Measurements from ENCODE around the gene SRSF5.

GRCh38 chr14:69129017-69129593 lies 23.8 kb downstream of the DCAF5 start:
- RAMPAGE, long total RNA: no peak
- RRBS: no CpG with 5 or more reads among the region's 7 CpGs
PRO-cap:
- standard: no peak
- CoPRO, capped RNA only, 2 experiments: no peak in any of the 2 experiments
- CoPRO, capped and uncapped RNA, 2 experiments: no peak in any of the 2 experiments
- CoPRO, uncapped RNA only, 2 experiments: no peak in any of the 2 experiments
CAGE:
- cytosol, long polyA plus RNA: no peak
- long polyA plus RNA: no peak
- nucleolus, long total RNA: no peak
- nucleus, long polyA plus RNA: no peak

- RAMPAGE, long total RNA: no peak
- RRBS: no CpG with 5 or more reads among the region's 9 CpGs
PRO-cap:
- standard: no peak
- CoPRO, capped RNA only, 2 experiments: no peak in any of the 2 experiments
- CoPRO, capped and uncapped RNA, 2 experiments: no peak in any of the 2 experiments
- CoPRO, uncapped RNA only, 2 experiments: no peak in any of the 2 experiments
CAGE:
- cytosol, long polyA plus RNA: no peak
- long polyA plus RNA: no peak
- nucleolus, long total RNA: no peak
- nucleus, long polyA plus RNA: no peak
Observed at GRCh38 chr14:69226214-69226582, 33.8 kb upstream of the GALNT16 start.

- RAMPAGE, long total RNA: no peak
- RRBS: no CpG with 5 or more reads among the region's 3 CpGs
PRO-cap:
- standard: no peak
- CoPRO, capped RNA only, 2 experiments: no peak in any of the 2 experiments
- CoPRO, capped and uncapped RNA, 2 experiments: no peak in any of the 2 experiments
- CoPRO, uncapped RNA only, 2 experiments: no peak in any of the 2 experiments
CAGE:
- cytosol, long polyA plus RNA: no peak
- long polyA plus RNA: no peak
- nucleolus, long total RNA: no peak
- nucleus, long polyA plus RNA: no peak
Observed at GRCh38 chr14:69385688-69386265, 12.3 kb downstream of the ERH start.

DNA sequence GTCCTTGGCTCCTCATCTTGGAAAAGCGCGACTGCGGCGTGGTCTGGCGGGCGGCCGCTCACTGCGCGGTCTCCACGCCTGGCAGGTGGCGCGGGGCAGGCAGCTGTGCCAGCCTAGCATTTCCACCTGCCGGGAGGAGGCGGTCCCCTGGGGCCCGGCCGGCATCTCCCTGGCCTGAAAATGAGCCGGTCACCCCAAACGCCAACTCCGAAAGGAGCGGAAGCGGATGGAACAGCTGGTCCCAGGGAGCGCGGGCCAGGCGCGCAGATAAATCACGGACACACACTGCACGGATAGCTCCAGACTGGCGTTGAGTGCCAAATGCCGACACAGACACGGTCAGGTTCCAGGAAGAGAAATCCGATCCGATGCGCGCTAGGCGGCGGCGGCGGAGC lies 814 bp upstream of the PLEKHD1 start:
- RAMPAGE, long total RNA: no peak
- RRBS: no CpG with 5 or more reads among the region's 38 CpGs
PRO-cap:
- standard: no peak
- CoPRO, capped RNA only, 2 experiments: no peak in any of the 2 experiments
- CoPRO, capped and uncapped RNA, 2 experiments: no peak in any of the 2 experiments
- CoPRO, uncapped RNA only, 2 experiments: no peak in any of the 2 experiments
CAGE:
- cytosol, long polyA plus RNA: no peak
- long polyA plus RNA: no peak
- nucleolus, long total RNA: no peak
- nucleus, long polyA plus RNA: no peak

- RAMPAGE, long total RNA: no peak
- RRBS: no CpG with 5 or more reads among the region's 26 CpGs
PRO-cap:
- standard: no peak
- CoPRO, capped RNA only, 2 experiments: no peak in any of the 2 experiments
- CoPRO, capped and uncapped RNA, 2 experiments: no peak in any of the 2 experiments
- CoPRO, uncapped RNA only, 2 experiments: no peak in any of the 2 experiments
CAGE:
- cytosol, long polyA plus RNA: no peak
- long polyA plus RNA: no peak
- nucleolus, long total RNA: no peak
- nucleus, long polyA plus RNA: no peak
Observed at GRCh38 chr14:69573552-69574079, 1.1 kb downstream of the CCDC177 start.

DNA sequence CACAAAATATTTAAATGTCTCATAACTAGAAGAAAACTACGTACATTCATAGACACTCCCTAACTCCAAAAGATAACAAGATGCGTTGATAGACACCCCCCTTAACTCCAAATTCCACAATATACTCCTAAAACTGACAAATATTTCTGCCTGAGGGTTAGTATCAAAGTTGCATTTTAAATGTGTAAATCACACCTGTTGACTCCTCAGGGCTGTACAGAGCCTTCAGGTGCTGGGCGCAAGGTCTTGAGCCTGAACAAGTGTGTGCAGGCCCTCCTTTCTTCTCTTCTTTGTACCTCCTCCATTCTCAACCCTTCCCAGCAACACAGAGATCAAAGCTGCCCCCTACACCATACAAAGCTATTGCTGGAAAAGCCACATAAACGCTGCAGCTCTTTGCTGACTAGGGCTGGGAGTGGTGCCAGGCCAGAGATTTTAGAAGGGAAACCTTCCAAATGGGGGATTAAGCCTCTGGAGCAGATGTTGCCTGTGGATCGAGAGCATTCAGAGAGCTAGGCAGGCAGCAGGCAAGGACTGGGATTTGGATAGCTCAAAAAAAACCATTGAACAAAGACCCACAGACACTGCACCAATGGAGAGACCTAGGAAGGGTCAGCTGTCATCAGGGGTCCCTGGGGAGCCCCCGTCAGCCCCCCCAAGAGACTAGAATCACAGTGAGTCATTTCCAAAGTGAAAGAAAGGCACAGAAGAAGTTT lies 18.4 kb upstream of the CCDC177 start:
- RAMPAGE, long total RNA: no peak
- RRBS: no CpG with 5 or more reads among the region's 6 CpGs
PRO-cap:
- standard: no peak
- CoPRO, capped RNA only, 2 experiments: no peak in any of the 2 experiments
- CoPRO, capped and uncapped RNA, 2 experiments: no peak in any of the 2 experiments
- CoPRO, uncapped RNA only, 2 experiments: no peak in any of the 2 experiments
CAGE:
- cytosol, long polyA plus RNA: no peak
- long polyA plus RNA: no peak
- nucleolus, long total RNA: no peak
- nucleus, long polyA plus RNA: no peak

DNA sequence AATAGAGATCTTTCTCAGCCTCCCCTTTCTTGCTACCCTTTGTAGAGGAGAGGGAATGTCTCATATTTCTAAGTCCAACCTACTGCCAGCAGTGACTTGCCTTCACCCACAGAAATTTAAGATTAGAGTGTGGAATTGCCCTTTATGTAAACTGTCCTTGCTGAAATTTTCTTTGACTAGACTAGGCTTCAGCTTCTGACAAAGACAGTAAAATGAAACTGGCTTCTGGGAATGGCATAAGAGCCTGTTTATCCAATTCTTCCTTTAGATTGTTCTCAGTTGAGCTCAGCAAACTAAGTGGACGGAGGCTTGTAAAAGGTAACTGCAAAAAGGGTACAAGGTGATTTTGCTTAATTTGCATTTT lies 4.8 kb downstream of the SUSD6 start:
- RAMPAGE, long total RNA: no peak
- RRBS: no CpG with 5 or more reads among the region's 1 CpG
PRO-cap:
- standard: no peak
- CoPRO, capped RNA only, 2 experiments: no peak in any of the 2 experiments
- CoPRO, capped and uncapped RNA, 2 experiments: no peak in any of the 2 experiments
- CoPRO, uncapped RNA only, 2 experiments: no peak in any of the 2 experiments
CAGE:
- cytosol, long polyA plus RNA: no peak
- long polyA plus RNA: no peak
- nucleolus, long total RNA: no peak
- nucleus, long polyA plus RNA: no peak

- RAMPAGE, long total RNA: no peak
- RRBS: no CpG with 5 or more reads among the region's 2 CpGs
PRO-cap:
- standard: no peak
- CoPRO, capped RNA only, 2 experiments: no peak in any of the 2 experiments
- CoPRO, capped and uncapped RNA, 2 experiments: no peak in any of the 2 experiments
- CoPRO, uncapped RNA only, 2 experiments: no peak in any of the 2 experiments
CAGE:
- cytosol, long polyA plus RNA: no peak
- long polyA plus RNA: no peak
- nucleolus, long total RNA: no peak
- nucleus, long polyA plus RNA: no peak
Observed at GRCh38 chr14:69637789-69638087, 26.3 kb downstream of the SUSD6 start.

DNA sequence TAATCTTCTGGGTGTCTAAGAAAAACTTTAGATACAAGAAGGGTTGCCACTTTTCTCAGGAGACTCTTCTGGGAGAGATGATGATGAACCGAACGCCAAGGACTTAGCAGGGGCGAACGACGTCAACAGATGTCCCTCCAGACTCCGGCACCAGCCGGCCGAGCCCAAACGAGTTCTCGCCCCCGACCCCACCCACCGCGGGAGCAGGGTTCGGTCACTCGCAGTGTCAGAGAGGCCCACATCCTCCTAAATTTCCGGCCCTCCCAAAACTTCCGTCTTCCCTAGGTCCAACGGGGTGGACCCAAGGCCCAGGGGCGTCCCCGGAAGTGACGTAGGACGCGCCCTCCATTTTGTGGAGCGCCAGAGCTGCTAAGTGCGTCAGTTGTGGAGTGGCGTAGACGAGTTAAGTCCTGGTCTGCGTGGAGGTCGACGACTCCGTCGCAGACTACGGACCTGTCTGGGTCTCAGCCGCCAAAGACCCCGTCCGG lies at the start of gene SRSF5:
SRSF5 (plus strand) TSS at position 378 of the 488 bp plus-strand sequence.
- RAMPAGE, long total RNA: start-site peak on the plus strand centred at position 387 of the sequence, 92 bp wide, 7,346 and 2,832 reads in 2 replicates
- RRBS: 4% methylated on average over 6 of the region's 36 CpGs
PRO-cap:
- standard: bidirectional peak, plus-strand start at position 378 of the sequence, minus-strand start at position 183 of the sequence
- CoPRO, capped RNA only, 2 experiments: peak in 2 of 2 experiments; most common plus-strand start position 378 of the sequence (in 2); most common minus-strand start position 146 of the sequence (in 1)
- CoPRO, capped and uncapped RNA, 2 experiments: peak in 2 of 2 experiments; most common plus-strand start position 378 of the sequence (in 2); most common minus-strand start position 167 of the sequence (in 1)
- CoPRO, uncapped RNA only, 2 experiments: peak in 1 of 2 experiments; most common plus-strand start position 406 of the sequence (in 1); most common minus-strand start position 158 of the sequence (in 1)
CAGE:
- cytosol, long polyA plus RNA: start-site peak on the plus strand centred at position 364 of the sequence, 76 bp wide, 2,448 and 2,062 reads in 2 replicates
- long polyA plus RNA: start-site peak on the plus strand centred at position 385 of the sequence, 33 bp wide, 3,373 and 3,607 reads in 2 replicates
- nucleolus, long total RNA: no peak
- nucleus, long polyA plus RNA: start-site peak on the plus strand centred at position 377 of the sequence, 49 bp wide, 7,906 and 10,420 reads in 2 replicates

GRCh38 chr14:69772729-69773796 lies 6.1 kb downstream of the SRSF5 start:
- RAMPAGE, long total RNA: no peak
- RRBS: no CpG with 5 or more reads among the region's 7 CpGs
PRO-cap:
- standard: no peak
- CoPRO, capped RNA only, 2 experiments: no peak in any of the 2 experiments
- CoPRO, capped and uncapped RNA, 2 experiments: no peak in any of the 2 experiments
- CoPRO, uncapped RNA only, 2 experiments: peak in 2 of 2 experiments; most common plus-strand start chr14:69772811 (in 2)
CAGE:
- cytosol, long polyA plus RNA: no peak
- long polyA plus RNA: no peak
- nucleolus, long total RNA: no peak
- nucleus, long polyA plus RNA: no peak

DNA sequence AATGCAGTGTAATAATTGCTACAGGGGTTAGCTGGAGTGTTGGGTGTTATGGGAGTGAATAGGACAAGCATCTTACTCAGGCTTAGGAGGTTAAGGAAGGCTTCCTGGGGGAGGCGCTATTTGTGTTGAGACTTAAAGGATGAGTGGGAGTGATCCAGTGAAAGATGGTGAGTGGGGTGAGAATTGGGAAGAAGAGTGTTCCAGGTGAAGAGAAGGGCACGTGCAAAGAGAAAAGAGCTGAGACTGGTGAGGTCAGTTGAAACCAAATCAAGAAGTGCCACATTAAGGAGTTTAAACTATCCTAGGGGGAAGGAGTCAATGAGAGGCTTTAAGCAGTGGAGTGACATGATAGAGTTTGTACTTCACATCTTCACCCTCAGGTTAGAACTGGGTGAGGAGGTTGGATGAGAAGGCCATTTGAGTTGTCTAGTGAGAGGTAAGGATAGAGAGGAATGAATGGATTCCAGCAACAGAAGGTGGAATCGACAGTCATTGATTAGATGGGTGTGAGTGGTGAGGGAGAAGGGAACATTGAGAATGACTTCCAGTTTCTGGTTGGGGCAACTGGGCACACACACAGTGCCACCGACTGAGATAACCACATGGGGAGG lies 13.6 kb downstream of the SLC10A1 start:
- RAMPAGE, long total RNA: no peak
- RRBS: no CpG with 5 or more reads among the region's 4 CpGs
PRO-cap:
- standard: no peak
- CoPRO, capped RNA only, 2 experiments: no peak in any of the 2 experiments
- CoPRO, capped and uncapped RNA, 2 experiments: no peak in any of the 2 experiments
- CoPRO, uncapped RNA only, 2 experiments: no peak in any of the 2 experiments
CAGE:
- cytosol, long polyA plus RNA: no peak
- long polyA plus RNA: no peak
- nucleolus, long total RNA: no peak
- nucleus, long polyA plus RNA: no peak

GRCh38 chr14:69784729-69785420 lies 12.2 kb downstream of the SLC10A1 start:
- RAMPAGE, long total RNA: no peak
- RRBS: no CpG with 5 or more reads among the region's 2 CpGs
PRO-cap:
- standard: no peak
- CoPRO, capped RNA only, 2 experiments: no peak in any of the 2 experiments
- CoPRO, capped and uncapped RNA, 2 experiments: no peak in any of the 2 experiments
- CoPRO, uncapped RNA only, 2 experiments: no peak in any of the 2 experiments
CAGE:
- cytosol, long polyA plus RNA: no peak
- long polyA plus RNA: no peak
- nucleolus, long total RNA: no peak
- nucleus, long polyA plus RNA: no peak

DNA sequence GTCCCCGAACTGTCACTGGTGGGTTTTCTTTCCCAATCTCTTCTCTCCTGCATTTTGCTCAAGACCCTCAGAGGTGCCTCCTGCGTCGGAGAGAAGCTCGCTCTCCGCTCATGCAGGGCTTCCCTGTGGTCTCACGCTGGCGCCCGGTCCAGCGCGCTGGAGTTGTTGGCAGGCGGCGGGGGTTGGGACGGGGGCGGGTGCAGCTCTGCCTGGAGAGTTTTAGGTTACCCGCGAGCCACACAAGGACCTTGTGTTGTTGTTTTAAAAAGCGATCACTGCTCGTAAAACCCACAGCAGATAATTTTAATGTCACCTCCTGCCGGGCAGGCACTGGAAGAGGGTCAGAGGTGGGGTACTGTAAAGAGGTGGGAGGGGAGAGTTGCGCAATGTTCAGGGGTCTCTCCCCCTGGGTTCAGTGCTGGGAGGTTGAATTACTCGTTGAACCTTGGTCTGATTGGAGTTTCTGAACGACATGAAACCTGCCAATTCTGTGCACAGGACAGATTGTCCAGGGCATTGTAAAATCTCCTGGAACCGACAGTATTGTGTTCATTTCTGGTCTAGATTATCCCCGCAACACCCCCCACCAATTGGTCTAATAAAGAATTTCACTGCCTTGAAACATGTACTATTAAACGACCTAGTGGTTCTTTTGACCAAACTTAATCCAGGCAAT lies 920 bp downstream of the SMOC1 start:
- RAMPAGE, long total RNA: no peak
- RRBS: no CpG with 5 or more reads among the region's 25 CpGs
PRO-cap:
- standard: no peak
- CoPRO, capped RNA only, 2 experiments: no peak in any of the 2 experiments
- CoPRO, capped and uncapped RNA, 2 experiments: no peak in any of the 2 experiments
- CoPRO, uncapped RNA only, 2 experiments: no peak in any of the 2 experiments
CAGE:
- cytosol, long polyA plus RNA: no peak
- long polyA plus RNA: no peak
- nucleolus, long total RNA: no peak
- nucleus, long polyA plus RNA: no peak

DNA sequence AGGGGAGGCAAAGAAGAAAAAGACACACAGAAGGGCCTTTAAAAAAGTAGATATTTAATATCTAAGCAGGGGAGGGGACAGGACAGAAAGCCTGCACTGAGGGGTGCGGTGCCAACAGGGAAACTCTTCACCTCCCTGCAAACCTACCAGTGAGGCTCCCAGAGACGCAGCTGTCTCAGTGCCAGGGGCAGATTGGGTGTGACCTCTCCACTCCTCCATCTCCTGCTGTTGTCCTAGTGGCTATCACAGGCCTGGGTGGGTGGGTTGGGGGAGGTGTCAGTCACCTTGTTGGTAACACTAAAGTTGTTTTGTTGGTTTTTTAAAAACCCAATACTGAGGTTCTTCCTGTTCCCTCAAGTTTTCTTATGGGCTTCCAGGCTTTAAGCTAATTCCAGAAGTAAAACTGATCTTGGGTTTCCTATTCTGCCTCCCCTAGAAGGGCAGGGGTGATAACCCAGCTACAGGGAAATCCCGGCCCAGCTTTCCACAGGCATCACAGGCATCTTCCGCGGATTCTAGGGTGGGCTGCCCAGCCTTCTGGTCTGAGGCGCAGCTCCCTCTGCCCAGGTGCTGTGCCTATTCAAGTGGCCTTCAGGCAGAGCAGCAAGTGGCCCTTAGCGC lies 152.1 kb downstream of the SMOC1 start:
- RAMPAGE, long total RNA: no peak
- RRBS: no CpG with 5 or more reads among the region's 7 CpGs
PRO-cap:
- standard: no peak
- CoPRO, capped RNA only, 2 experiments: no peak in any of the 2 experiments
- CoPRO, capped and uncapped RNA, 2 experiments: no peak in any of the 2 experiments
- CoPRO, uncapped RNA only, 2 experiments: no peak in any of the 2 experiments
CAGE:
- cytosol, long polyA plus RNA: no peak
- long polyA plus RNA: no peak
- nucleolus, long total RNA: no peak
- nucleus, long polyA plus RNA: no peak

DNA sequence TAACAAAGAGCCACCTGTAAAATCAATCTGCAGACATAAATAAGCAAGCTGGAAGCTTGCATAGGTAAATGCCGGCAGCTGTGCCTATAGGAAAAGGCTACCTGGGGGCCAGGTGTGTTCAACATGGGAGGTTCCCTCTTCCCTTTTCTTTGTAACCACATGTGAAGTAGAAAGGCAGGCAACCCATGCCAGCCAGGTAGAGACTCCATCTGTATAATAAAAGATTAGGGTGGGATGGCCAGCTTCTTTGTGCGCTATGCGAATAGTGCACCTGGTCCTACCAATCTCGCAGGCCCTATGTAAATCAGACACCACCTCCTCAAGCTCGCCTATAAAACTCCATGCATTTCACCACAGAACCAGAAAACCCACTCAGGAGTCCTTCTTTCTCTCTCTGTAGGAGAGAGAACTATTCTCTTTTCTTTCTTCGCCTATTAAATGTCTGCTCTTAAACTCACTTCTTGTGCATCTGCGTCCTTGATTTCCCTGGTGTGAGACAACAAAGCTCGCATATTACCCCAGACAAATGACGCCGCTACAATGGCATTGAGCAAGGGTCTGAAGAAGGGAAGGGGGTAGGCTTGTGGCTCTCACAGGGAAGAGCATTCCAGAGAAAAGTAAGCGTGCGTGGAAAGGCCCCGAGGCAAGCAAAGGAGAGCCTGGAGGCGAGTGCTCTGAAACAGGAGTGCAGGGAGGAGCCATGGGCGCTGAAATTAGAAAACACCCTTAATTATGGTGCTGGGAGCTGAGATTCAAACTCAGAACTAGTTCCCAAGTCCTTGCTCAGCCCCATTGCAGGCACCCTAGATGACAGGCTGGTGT lies 67.3 kb downstream of the TTC9 start:
- RAMPAGE, long total RNA: no peak
- RRBS: no CpG with 5 or more reads among the region's 15 CpGs
PRO-cap:
- standard: no peak
- CoPRO, capped RNA only, 2 experiments: no peak in any of the 2 experiments
- CoPRO, capped and uncapped RNA, 2 experiments: no peak in any of the 2 experiments
- CoPRO, uncapped RNA only, 2 experiments: no peak in any of the 2 experiments
CAGE:
- cytosol, long polyA plus RNA: no peak
- long polyA plus RNA: no peak
- nucleolus, long total RNA: no peak
- nucleus, long polyA plus RNA: no peak

DNA sequence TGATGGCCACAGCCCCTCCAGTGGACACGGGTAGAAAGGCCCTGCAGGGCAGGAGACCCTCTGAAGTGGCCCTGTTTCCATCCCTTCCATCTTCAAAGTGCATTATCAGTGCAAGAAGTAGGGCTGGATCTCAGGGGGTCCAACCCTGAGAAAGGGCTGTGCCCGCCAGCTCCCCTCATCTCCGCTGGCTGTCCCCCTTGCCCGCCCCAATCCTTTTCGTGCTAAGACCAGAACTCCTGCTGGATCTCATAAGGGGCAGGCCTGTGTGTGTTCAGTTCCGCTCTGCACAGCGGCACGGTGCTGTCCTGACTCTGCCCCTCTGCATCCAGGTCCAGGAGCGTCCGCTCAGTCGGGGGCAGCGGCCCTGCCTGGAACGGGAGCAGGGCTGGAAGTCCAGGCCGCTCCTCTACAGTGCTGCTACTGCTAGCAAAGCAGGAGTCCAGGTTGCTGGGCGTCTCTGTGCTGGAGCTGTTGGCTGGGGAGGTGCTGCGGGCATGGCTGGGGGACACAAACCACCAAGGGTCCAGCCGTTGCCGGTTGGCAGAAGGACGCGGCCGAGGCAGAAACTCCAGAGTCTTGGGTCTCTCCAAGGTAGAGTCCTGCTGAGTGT lies 79.0 kb downstream of the MAP3K9 start:
- RAMPAGE, long total RNA: no peak
- RRBS: no CpG with 5 or more reads among the region's 21 CpGs
PRO-cap:
- standard: no peak
- CoPRO, capped RNA only, 2 experiments: no peak in any of the 2 experiments
- CoPRO, capped and uncapped RNA, 2 experiments: no peak in any of the 2 experiments
- CoPRO, uncapped RNA only, 2 experiments: no peak in any of the 2 experiments
CAGE:
- cytosol, long polyA plus RNA: no peak
- long polyA plus RNA: no peak
- nucleolus, long total RNA: no peak
- nucleus, long polyA plus RNA: no peak

DNA sequence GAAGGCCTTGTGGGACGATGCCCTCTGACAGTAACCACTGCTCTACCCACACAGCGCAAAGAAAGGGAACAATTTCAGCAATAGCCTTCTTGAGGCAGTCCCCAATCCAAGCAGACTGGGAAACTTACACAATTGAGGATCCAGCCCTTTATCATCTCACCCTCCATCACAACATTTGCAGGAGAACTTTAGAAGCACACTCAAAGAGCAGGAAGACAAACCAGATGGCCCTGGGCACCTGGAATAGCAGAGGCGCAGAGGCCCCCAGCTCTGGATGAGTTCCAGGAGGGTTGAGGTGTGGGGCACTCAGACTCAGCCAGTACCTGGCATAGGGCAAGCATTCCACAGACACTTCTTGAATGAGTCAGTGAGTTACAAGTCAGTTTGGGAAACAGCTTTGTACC lies 54.5 kb downstream of the MAP3K9 start:
- RAMPAGE, long total RNA: no peak
- RRBS: no CpG with 5 or more reads among the region's 3 CpGs
PRO-cap:
- standard: no peak
- CoPRO, capped RNA only, 2 experiments: no peak in any of the 2 experiments
- CoPRO, capped and uncapped RNA, 2 experiments: no peak in any of the 2 experiments
- CoPRO, uncapped RNA only, 2 experiments: no peak in any of the 2 experiments
CAGE:
- cytosol, long polyA plus RNA: no peak
- long polyA plus RNA: no peak
- nucleolus, long total RNA: no peak
- nucleus, long polyA plus RNA: no peak

DNA sequence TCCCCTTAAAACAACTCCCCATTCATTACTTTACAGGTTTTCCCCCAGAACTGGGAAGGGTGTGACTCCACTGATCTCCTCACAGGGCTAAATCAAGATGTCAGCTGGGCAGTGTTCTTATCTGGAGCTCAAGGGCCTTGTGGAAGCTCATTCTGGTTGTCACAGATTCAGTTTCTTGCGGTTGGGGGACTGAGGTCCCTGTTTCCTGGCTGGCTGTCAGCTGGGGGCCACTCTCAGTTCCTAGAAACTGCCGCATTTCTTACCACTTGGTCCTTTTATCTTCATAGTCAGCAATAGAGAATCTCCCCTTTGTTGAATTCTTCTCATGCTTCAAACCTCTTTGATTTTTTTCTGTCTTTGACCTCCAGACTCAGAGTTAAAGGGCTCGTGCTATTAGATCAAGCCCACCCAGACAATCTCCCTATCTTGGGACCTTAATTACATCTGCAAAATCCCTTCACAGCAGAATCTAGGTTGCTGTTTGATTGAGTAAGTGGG lies 20.5 kb upstream of the PCNX1 start:
- RAMPAGE, long total RNA: no peak
- RRBS: no CpG with 5 or more reads among the region's 3 CpGs
PRO-cap:
- standard: no peak
- CoPRO, capped RNA only, 2 experiments: no peak in any of the 2 experiments
- CoPRO, capped and uncapped RNA, 2 experiments: no peak in any of the 2 experiments
- CoPRO, uncapped RNA only, 2 experiments: no peak in any of the 2 experiments
CAGE:
- cytosol, long polyA plus RNA: no peak
- long polyA plus RNA: no peak
- nucleolus, long total RNA: no peak
- nucleus, long polyA plus RNA: no peak

- RAMPAGE, long total RNA: no peak
- RRBS: no CpG with 5 or more reads among the region's 1 CpG
PRO-cap:
- standard: no peak
- CoPRO, capped RNA only, 2 experiments: no peak in any of the 2 experiments
- CoPRO, capped and uncapped RNA, 2 experiments: no peak in any of the 2 experiments
- CoPRO, uncapped RNA only, 2 experiments: no peak in any of the 2 experiments
CAGE:
- cytosol, long polyA plus RNA: no peak
- long polyA plus RNA: no peak
- nucleolus, long total RNA: no peak
- nucleus, long polyA plus RNA: no peak
Observed at GRCh38 chr14:70920598-70920960, 13.3 kb downstream of the PCNX1 start.

Measured in K562 (cell line).